ENCODE measurements around the genes PIKFYVE, UNC80, LANCL1 and ERBB4.

DNA sequence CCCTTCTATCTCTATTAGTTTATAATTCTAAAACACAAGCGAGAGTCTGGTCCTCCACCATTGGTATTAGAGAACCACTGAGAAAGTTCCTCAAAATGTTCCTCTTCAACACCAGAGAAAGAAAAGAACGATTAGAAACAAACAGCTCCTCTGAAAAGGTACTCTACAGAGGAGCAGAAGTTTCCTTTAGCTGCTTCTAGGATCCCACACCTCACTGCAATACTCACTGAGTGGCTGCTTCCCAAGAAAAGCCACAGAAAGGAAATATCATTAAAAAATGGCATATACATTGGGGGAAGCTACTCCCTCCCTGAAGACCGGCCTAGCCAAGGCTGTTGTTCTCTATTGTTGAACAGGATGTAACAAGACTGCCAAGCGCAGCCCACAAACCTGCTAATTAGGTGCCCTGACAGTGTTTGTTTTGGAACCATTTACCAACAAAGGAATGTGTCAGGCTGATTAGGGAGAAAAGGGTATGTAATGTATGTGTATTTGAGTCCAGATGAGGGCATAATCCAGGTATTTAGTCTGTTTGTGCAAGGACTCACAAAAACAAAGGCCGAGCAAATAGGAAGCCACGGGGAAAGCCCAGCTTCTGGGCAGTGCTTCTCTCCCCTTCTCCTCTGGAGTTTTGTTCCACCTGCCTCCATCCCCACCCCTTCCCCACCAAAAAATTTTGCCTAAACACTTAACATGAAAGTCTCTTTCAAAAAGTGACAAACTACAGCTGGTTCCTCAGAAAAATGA lies 78.0 kb upstream of the FZD5 start:
- PRO-cap: no peak

- PRO-cap: no peak
These were observed 91.1 kb upstream of the FZD5 start for GRCh38 chr2:207860736-207861185.

GRCh38 chr2:207933311-207933845 lies 91.9 kb downstream of the PLEKHM3 start:
- PRO-cap: no peak

- PRO-cap: no peak
These were observed 89.4 kb downstream of the PLEKHM3 start for GRCh38 chr2:207935856-207936386.

DNA sequence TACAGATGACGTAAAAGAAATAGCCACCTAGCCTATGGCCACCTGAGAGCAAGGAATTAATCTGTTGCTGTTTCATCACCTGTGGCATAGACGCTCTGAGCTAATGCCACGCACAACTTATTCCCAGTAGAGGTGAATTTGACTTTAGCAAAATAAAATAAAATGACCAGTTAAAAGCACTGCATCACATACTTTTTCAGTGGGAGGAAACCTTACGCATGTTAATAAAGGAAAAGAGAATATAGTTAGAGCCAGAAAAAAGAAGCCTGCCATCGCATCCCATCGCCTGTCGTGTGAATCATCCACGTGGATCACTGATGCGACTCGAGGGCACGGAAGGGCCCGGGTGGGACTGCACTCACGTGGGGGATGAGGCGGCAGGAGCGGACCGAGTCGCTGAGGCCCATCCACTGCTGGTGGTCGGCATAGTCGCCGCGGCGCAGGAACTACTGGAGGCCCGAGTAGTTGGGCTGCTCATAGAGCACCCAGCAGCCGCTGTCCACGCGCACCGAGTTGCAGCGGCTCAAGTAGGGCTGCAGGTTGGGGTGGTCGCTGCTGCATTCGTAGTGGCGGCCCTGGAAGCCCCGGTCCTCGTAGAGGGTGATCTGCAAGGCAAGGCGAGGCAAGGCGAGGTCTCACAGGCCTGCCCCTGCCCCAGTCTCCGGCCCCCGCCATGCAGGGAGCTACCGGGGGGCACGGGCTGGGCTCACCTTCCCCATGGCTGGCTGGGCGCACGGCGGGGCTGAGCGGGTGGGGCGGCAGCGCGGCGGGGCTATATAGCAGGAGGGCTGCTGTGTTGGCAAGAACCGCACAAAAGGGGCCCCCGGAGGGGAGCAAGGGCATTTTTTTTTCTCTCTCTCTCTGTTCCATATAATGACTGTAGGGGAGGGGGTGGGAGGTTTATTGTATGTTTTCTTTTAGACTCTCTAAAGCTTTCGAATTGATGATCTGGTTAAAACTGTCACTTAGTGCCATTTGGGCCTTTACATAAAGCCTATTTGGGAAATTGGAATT lies 12.1 kb downstream of the CRYGD start:
- PRO-cap: no peak

DNA sequence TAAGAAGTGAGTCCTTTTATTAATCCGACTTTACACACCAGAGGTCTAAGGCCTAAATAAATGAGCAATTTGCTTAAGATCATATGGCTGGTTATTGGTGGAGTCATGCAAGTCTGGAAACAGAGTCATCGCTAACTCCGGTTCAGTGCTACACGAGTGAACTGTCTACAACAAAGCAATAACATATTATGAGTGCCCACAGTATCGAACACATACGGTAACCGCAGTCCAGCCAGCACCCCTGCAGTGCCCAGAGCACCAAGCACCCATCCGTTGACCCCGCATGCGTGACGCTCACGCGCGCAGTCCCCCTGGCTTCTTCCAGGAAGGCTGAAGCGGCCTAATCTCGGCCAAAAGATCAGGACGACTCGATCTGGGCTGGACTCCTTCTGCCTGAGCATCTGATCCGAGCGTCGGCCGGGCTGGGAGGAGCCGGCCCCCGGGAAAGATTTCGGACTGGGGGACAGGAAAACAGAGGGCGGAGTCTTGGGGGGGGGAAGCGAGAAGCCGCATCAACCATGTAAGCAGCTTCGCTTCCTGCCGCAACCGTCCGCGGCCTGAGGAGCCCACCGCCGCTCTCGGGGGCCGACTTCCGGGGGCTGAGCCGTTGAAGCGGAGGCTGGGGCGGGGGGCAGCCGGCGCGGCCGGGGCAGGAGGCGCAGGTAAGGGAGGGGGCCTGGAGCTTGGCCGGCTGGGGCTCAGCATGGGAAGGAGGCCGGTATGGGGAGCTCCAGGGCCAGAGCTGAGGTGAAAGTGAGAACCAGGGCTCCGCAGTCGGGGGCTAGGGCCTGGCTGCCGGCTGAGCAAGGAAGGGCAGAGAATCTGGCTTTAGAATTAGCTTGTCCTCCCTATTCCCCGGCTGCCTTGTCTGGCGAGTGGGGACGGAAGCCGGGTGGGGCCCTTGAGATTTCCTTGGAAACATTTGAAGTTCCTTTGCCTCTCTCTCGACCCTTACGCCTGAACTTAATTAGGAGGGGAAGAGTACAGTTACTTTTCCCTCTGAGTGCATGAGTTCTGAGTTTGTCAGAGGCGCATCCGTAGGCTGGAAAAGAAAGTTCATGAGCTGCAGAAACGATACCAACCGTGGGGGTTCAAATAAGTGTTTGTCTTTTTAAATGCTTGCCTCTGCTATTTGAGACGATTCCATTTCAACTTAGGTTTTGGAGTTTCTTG lies at the start of gene PIKFYVE:
Gene PIKFYVE (plus strand): TSS at position 502 of the 1,173 bp plus-strand sequence.
- PRO-cap: unidirectional peak, plus-strand start at position 481 of the sequence; unidirectional peak, plus-strand start at position 527 of the sequence

GRCh38 chr2:208702340-208702714 lies 295.7 kb downstream of the PTH2R start:
- PRO-cap: no peak

GRCh38 chr2:209771269-209772352 lies at the start of gene UNC80:
UNC80 (plus strand) TSS chr2:209771832.
- PRO-cap: no peak

DNA sequence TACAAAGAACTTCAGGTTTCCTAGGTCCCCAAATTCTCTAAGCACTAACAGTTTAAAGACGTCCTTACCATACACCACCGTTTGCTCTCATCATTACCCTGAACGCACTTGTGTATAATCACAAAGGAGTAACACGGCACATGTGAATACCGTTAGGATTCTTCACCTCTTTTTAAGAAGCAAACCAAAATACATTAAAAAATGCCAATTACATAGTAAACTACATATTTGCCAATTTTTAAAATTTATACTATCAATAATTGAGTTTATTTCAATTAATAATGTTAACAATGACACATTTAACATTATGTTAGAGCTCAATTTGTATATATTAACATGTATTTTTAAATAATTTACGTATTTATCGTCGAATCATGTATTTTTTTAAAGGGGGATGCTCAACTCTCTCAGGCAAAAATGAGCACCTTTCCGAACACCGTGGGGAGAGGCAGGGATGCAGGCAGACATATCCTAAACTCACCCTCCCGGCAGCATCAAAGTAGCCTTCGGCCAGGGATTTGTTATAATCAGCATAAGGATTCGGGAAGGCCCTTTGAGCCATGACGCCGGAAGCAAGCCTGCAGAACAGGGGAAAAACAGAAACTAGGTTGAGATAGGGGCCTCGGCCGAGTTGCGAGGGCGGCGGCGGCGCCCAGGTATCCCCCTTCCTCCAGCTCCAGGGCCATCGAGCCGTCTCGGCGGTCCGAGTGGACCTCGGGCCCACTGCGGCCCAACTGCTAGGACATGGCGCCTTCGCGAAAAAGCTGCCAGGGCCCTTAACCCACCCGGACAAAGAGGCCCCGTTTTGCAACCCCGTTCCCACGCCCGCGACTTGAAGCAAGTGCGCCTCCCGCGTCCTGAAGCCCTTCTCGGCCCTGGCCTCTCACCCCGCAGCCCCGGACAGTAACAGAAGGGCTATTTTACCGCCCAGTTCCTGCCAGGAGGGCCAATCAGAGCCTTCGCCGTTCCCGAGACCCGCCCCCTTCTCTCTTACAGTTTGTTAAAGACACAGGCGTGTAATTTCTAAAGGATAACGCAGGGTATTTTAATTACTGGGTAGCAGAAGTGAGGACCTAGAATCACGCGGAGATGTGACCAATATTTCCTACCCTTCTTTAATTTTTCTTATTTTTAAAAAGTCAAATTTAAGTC lies at the start of gene LANCL1:
Gene LANCL1 (minus strand): TSS at position 925 of the 1,152 bp plus-strand sequence.
- PRO-cap: unidirectional peak, minus-strand start at position 905 of the sequence

- PRO-cap: no peak
These were observed 29.8 kb downstream of the CPS1 start for GRCh38 chr2:210585758-210586979.

- PRO-cap: no peak
These were observed 771.8 kb downstream of the ERBB4 start for GRCh38 chr2:211766663-211767362.

DNA sequence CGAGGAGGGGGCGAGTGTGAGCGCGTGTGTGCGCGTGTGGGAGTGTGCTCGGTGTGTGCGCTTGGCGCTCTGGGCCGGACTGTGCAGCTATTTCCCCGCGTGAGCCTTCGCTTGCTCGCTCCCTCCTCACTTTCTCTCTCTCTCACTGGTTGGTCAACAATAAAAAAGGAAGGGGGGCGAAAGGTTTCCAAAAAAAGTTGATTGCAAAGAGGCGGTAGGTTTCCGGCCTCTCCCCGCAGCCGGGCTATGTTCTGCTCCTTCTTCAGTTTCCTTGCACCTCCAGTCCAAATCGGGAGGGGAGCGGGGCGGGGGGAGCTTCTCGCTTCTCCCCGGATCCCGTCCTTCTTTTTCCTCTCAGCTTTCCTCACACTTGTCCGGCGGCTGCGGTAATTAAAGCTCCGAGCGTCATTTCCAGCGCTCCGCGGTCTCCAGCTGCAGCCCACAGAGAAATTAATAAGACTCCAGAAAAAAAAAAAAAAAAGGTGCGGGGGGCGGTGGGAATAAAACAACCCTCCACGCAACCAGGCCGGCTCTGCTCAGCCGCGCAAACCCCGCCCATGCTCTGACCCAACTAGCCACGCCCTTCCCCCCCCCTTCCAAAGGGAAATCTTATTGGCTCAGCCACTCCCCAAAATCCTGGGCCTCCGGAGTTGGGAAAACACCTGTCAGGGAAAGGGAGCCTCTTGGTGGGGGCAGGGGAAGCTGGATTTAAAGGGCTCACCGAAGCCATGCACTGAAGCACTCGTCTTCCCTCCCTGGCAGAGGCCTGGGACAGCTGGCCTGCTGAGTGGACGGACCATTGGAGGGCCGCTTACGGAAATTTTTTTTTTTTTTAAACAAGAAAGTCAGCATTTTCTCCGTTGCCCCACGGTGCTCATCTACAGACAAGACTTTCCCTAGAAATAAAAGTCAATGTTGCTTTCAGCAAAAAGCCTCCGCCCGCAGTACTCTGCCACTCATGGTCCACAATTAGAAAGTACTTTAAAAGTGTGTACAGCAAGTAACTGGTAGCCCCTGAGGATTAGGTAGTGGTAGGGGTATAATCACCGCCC lies at the start of gene ERBB4:
Gene ERBB4 (minus strand): TSS at position 83 of the 1,052 bp plus-strand sequence.
- PRO-cap: no peak

GRCh38 chr2:212905687-212906416 lies 245.6 kb downstream of the IKZF2 start:
- PRO-cap: no peak

- PRO-cap: no peak
These were observed 3.8 kb downstream of the IKZF2 start for GRCh38 chr2:213147430-213148130.

- PRO-cap: no peak
These were observed 58.3 kb downstream of the ATIC start for GRCh38 chr2:215370133-215370668.

GRCh38 chr2:215378824-215379804 lies 56.8 kb downstream of the FN1 start:
- PRO-cap: no peak

- PRO-cap: no peak
These were observed 29.6 kb downstream of the FN1 start for GRCh38 chr2:215406239-215406617.

DNA sequence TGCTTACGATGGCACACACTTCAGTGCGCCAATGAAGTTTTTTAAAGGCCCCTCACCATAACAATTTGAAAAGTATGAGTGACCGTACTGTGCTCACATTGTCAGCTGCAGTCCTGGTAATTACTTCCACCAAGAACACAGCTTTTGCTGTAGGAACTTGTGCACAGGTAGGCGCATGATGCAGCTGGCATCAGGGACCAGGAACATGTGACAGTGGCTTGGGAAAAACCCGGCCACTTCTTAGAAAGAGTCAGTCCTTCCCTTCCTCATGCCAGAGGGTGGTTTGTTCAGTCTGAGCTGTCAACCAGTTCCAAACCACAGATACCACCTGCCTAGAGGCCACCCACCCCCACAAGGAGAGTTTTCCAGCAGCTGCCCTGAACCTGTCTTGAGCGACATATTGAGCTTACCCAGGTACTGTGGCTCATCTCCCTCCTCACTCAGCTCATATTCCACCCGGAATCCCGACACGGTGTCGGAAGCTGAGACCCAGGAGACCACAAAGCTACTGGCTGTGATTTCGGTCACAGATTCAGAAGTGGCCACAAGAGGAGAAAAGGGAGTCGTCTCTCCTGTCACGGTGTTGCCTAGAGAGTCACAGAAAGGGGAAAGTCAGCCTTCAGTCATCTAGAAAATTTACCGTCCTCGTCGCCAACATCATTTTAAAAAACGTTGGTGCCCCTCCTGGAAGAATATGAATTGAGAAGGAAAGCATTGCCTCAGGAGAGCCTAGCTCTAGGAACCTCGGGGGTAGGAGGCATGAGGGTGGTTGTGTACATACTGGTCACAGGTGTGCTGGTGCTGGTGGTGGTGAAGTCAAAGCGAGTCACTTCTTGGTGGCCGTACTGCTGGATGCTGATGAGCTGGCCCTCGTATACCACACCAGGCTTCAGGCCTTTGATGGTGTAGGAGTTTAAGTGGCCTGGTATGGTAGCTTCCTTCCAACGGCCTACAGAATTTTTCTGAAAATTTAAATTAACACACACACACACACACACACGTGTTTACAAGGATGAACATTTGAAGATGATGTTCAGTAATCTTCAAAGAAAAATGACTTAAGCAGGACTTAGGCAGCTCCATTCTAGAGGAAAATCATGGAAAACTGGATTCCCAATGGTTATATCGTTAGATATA lies 26.3 kb downstream of the FN1 start:
- PRO-cap: no peak

GRCh38 chr2:215624137-215624846 lies 188.4 kb upstream of the FN1 start:
- PRO-cap: no peak

DNA sequence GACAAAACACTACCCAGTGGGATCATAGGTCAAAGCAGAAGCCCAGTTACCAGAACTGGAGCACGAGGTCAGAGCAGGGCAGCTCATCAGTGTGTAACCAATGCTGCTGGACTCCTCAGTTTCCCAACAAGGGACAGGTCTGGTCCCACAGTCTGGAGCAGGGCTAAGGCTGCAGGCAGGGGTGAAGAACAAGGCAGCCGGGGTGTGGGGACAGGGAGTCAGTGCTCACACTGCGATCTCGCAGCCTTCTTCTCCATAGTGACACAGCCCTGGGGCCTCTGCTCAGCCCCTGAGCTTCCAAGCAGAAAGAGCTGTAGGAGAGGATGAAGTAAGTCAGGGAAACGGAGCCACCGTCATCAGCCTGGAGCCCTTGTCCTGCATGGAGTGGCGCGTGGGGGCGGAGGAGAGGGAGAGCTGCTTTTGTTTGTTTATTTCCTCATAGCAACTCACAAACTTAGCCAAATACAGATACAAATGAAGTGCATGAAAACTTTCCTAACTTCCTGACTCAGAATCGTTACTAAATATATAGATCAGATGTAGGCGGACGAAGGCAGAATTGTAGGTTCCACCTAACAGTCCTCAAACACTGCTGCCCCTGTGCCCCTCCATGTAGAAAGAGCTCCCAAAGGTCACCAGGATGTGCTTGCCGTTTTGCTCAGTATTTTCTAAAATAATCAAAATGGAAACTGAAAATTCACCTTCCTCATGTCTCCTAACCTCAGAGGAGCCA lies 263.7 kb downstream of the MREG start:
- PRO-cap: no peak

Data from neutrophil (primary cell).